ENCODE measurements around a stretch of chr2.

DNA sequence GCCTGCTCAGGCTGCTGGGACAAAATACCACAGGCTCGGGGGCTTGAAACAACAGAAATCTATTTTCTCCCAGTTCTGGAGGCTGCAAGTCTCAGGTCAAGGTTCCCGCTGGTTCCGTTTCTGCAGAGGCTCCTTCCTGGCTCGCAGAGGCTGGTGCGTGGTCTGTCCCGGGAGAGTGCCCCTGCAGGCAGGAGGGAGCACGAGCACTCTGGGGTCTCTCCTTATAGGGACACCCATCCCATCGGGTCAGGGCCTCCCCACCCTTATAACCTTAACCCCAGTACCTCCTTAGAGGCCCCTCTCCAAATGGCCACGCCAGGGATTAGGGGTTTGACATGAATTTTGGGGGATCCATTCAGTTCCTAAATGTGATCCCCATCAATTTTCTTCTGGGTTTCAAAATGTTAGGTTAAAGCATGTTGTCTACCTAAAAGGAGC is 17.4 kb upstream of the ADI1 start:
- PRO-cap, 4 experiments = peak in 4 of 4 experiments; most common plus-strand start position 161 of the sequence (in 2); most common minus-strand start position 122 of the sequence (in 4)
- RAMPAGE, long total RNA, 4 experiments = no peak in any of the 4 experiments

DNA sequence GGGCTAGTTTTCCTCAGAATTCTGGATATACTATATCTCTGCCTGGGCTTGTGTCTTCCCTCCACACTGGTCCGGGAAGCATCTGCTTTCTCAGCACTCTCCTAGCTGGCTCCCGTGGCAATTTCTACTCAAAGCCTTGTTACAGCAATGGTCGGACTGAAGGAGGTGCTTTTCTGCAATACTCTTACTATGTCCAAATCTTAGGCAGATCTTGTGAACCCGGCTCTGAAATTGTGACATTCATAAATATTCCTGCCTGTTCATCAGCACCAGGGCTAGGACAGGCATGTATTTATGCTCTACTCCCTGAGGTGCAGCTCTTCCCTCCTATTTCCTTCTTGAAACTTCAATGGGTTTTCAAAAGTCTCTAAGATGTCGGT is 868.9 kb downstream of the DCDC2C start:
- PRO-cap, 4 experiments = peak in 4 of 4 experiments; most common minus-strand start position 233 of the sequence (in 4)
- RAMPAGE, long total RNA, 4 experiments = no peak in any of the 4 experiments

GRCh38 chr2:5520326-5521054 is 171.7 kb upstream of the SOX11 start:
- PRO-cap, 4 experiments = no peak in any of the 4 experiments
- RAMPAGE, long total RNA, 4 experiments = no peak in any of the 4 experiments

GRCh38 chr2:6812998-6813611 is 52.6 kb downstream of the CMPK2 start:
- PRO-cap, 4 experiments = no peak in any of the 4 experiments
- RAMPAGE, long total RNA, 4 experiments = no peak in any of the 4 experiments

- PRO-cap, 4 experiments = no peak in any of the 4 experiments
- RAMPAGE, long total RNA, 4 experiments = start-site peak on the plus strand in 3 of 4 experiments, at chr2:6886973-6887156 at its widest, 5 to 53 reads per replicate
Observed at GRCh38 chr2:6886979-6887210, 9.3 kb downstream of the RSAD2 start.

DNA sequence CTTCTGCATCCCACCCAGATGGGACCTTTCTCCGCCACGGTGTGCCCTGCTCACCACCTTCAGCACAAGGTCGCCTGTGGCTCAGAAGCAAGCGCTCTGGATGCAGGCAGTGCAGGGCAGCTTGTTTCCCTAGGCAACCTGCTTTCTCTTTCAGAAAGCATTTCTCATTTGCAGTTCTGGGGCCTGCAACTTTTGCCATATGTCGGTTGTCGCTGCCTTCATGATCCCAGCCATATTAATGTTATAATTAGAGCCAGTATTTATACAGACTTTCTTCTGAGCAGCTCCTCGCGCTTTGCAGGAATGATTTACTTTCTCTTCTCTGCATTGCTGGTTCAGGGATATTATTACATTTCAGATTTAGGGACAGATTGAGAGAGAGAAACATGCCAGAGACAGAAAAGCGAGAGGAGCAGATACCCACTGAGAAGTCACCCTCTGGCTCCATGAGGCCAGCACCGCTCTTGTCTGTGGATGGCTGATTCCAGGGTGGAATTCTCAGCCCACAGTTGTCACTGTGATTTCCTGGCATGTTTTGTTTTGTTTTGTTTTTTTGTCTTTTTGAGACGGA is 692.9 kb downstream of the RNF144A start:
- PRO-cap, 4 experiments = no peak in any of the 4 experiments
- RAMPAGE, long total RNA, 4 experiments = no peak in any of the 4 experiments

DNA sequence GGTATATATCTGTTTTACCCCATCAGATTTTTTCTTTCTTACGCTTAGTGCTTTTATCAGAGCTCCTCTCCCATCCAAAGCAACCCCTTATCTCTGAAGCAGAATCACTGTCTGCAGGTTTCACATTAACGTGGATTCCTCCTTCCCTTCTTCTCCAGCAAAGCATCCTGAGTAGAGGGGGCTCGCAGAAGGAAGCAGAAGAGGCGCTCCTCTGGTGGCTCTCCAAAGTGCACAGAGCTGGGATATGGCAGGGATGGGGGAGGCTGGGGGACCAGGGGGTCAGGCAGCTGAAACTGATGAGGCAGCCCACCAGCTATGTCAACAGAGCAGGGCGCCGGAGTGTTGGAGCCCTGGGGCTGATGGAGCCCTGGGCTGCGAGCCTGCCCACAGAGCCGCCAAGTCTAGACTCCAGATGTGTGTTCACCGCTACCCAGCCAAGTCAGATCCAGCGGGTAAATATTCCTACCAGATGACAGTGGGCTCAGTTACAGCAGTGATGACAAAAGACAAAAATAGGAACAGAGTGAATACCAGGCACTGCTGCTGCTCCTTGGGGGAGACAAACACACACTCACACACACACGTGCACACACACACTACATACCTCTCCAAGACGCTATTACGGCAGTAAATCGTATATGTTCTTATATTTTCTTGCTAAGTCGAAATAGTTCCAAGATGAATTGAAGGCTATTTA is 678.3 kb upstream of the ID2 start:
- PRO-cap, 4 experiments = no peak in any of the 4 experiments
- RAMPAGE, long total RNA, 4 experiments = no peak in any of the 4 experiments

DNA sequence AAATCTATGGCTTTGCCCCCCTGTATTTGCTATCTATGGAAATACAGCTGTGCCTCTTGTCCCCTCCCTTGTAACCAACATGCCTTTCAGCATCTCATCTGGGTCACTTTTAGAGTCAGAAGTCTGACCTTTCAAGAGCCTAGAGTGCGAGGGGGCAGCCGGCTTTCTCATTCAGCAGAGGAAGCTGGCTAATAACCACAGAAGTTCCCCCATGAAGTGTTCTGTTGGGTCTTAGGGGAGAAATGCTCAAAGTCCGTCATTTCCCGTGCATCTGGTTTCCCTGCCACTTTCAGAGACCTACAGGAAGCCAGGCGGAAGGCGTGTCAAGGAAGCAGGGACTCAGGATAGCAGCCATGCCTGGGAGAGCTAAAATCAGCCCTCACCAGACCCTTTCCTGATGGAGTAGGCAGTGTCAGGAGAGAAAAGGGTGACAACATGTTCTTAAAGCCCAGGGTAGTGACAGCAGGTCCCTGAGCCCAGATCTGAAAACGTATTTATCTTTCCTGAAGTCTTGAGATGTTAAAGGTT is 301.8 kb upstream of the ID2 start:
- PRO-cap, 4 experiments = peak in 2 of 4 experiments; most common plus-strand start position 314 of the sequence (in 1); most common minus-strand start position 243 of the sequence (in 2)
- RAMPAGE, long total RNA, 4 experiments = no peak in any of the 4 experiments

DNA sequence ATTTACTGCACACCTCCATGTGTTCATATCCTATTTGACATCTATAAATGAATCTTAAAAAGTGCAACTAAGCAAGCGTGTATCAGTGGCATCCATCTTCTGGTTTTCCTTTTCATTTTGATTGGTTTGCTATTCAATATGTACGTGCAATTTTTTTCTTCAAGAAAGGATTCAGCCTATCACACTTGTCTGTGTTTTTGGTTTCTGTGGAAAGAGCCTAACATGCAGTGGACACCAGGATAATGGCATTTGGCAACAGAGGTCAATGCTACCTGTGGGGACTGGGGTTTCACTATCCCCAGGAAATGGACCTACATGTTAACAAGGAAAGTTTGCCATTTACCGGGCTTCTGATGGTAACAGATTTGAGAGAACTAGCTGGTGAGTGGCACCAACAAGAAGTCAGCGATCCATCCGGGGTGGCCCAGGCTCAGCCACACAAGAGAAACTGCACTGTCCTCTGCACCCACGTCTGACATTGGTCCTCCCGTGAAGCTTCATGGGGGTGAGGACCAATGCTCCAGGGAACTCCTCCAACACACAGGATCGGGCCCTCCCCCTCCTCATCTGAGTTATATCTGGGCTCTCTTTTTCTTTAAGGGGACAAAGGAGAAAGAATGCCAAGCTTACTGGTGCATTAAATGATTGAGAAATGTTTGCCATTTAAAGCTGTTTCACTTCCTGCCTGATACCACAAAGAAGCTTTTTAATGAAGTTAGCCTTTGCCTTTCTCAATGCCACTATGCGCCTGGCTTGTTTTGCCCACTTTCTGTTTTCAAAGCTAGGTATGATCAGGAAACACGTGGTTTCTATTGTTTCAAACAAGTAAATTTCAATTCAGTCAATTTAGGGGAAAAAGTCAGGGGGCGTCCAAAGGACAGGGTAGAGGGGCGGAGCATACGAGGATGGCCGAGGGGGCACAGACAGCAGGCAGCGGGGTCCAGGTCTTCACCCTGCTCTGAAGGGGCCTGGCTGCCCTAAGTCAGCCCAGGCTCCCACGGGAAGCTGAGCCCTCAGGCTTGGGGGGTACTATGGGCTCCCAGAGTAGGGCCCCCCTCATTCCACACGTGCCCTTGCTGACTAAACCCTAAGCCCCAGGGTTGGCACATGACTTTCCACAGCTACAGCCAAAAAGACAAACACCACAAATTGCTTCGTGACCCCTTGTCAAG is 204.2 kb upstream of the ID2 start:
- PRO-cap, 4 experiments = no peak in any of the 4 experiments
- RAMPAGE, long total RNA, 4 experiments = no peak in any of the 4 experiments

DNA sequence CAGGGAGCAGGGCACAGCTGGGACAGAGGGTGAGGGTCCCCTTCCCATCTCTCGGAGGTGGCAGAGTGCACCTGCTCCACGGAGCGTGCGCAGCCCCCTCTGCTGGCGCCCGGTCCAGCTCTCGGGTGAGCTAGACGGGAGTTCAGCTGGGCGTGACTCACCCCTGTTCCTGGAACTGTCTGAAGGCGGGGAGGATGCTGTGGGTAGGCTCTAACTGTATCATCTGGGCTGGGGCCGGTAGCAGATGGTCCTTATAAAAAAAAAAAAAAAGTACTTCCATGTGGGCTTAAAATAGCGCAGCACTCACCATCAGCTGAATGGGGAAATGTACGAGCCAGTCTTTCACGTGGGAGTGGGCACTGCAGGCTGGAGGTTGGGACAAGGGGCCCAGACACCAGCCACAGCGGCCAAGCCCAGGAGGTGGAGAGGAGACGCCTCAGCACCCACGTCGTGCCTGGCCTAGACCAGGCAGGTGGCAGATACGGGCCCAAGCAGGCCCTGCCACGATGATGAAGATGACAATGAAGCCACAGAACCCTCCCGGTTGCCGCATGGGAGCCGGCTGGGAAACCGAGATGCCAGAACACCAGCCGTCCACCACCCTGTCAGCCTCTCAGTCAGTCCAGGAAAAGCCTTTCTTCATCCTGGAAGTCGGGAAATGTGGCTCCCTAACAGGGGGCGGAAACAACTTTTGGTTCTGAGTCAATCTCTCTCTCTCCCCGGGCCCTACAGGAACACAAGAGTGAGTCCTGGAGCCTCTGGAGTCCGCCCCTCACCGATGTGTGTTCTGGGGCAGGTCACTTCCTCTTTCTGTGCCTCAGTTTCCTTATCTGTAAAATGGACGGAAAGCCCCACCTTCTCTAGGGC is 136.6 kb upstream of the ID2 start:
- PRO-cap, 4 experiments = peak in 3 of 4 experiments; most common plus-strand start position 364 of the sequence (in 2); most common minus-strand start position 56 of the sequence (in 1)
- RAMPAGE, long total RNA, 4 experiments = no peak in any of the 4 experiments

GRCh38 chr2:8571673-8572346 is 110.0 kb upstream of the ID2 start:
- PRO-cap, 4 experiments = no peak in any of the 4 experiments
- RAMPAGE, long total RNA, 4 experiments = no peak in any of the 4 experiments

DNA sequence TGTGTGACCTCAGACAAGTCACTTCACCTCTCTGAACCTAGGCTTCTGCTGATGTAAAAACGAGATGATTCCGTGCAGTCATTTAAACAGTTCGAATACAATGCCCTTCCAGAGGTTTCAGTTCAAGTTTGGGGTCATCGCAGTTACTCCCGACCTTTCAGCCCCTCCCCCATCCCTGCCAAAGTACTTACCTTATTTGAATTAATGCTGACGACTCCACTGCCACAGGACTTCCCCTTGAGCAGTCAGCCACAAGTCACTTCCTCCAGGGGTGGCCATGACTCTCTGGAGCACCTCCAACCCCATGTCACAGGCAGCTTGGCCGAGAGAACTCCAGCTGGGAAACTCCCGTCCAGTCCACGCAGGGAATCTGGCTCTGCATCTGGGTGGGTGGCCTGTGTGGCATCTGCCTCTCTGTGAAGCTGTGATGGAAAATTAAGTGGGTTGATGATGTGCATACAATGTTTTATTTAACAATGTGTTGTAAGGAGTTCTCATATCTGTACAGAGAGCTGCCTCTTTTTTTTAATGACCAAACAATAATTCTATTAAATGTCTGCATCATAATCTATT is 105.0 kb upstream of the ID2 start:
- PRO-cap, 4 experiments = no peak in any of the 4 experiments
- RAMPAGE, long total RNA, 4 experiments = no peak in any of the 4 experiments

DNA sequence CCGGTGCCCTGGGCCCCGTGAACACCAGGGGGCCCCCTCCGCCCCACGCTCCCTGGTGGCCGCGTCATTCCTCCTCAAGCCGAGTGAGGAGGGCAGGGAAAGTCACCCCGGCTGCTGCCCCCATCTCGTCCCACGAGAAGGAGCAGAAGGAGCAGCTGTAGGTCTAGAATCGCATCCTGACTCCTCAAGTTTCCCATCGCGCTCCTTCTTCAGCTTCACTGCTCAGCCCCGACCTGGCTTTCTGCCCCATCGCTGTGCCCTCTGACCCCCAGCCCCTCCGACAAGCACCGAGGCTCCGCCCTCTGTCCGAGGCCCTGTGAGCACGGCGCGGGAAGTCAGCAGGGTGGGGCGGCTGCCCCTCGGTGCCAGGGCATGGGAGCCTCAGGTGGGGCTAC is 36.8 kb upstream of the ID2 start:
- PRO-cap, 4 experiments = no peak in any of the 4 experiments
- RAMPAGE, long total RNA, 4 experiments = no peak in any of the 4 experiments

DNA sequence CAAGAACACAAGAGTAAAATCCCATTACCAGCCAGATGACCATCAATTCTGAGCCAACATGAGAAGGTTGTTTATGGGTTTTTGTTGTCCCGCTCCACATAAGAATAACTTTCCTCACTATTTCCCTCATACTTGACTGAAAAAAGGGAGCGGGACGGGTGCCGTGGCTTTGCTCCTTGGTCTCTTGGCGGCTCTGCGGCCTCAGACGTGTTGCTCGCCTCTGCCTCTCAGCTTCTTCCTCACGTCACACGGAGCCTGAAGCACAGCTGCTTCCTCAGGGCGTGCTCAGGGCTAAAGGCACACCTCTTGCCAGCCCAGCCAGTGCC is 17.9 kb upstream of the ID2 start:
- PRO-cap, 4 experiments = peak in 3 of 4 experiments; most common minus-strand start position 195 of the sequence (in 3)
- RAMPAGE, long total RNA, 4 experiments = no peak in any of the 4 experiments

- PRO-cap, 4 experiments = peak in 3 of 4 experiments; most common plus-strand start chr2:8682936 (in 2); most common minus-strand start chr2:8683106 (in 2)
- RAMPAGE, long total RNA, 4 experiments = no peak in any of the 4 experiments
Observed at GRCh38 chr2:8682678-8683245, 906 bp downstream of the ID2 start.

DNA sequence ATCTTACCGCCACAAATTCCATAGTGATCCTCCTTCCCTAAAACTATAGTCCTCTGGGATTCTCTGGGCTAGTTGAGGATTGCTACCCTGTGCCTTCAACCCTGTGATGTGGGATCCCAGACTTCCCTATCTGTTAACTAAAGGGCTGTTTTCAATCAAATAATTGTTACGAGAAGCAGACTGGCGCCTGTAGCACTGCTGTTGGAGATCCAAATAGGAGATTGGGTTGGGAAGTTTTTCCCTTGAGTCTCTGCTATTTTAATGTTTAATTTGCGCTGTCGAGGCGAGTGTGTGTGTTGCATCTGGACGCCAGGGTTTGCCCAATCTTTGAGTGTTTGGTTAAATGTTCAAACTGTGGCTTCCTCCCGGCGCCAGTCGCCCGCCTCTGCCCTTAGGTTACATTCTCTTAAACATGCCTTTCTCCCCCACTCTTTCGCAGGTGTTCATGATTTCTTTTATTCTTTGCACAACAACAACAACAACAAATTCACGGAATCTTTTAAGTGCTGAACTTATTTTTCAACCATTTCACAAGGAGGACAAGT is 1.5 kb downstream of the ID2 start:
- PRO-cap, 4 experiments = peak in 4 of 4 experiments; most common plus-strand start position 166 of the sequence (in 2); most common minus-strand start position 318 of the sequence (in 4)
- RAMPAGE, long total RNA, 4 experiments = no peak in any of the 4 experiments

- PRO-cap, 4 experiments = no peak in any of the 4 experiments
- RAMPAGE, long total RNA, 4 experiments = no peak in any of the 4 experiments
Observed at GRCh38 chr2:8683791-8683916, 1.8 kb downstream of the ID2 start.

- PRO-cap, 4 experiments = no peak in any of the 4 experiments
- RAMPAGE, long total RNA, 4 experiments = no peak in any of the 4 experiments
Observed at GRCh38 chr2:8732799-8733468, 51.1 kb downstream of the ID2 start.

GRCh38 chr2:8818600-8818975 is 18.8 kb downstream of the KIDINS220 start:
- PRO-cap, 4 experiments = no peak in any of the 4 experiments
- RAMPAGE, long total RNA, 4 experiments = no peak in any of the 4 experiments

- PRO-cap, 4 experiments = no peak in any of the 4 experiments
- RAMPAGE, long total RNA, 4 experiments = no peak in any of the 4 experiments
Observed at GRCh38 chr2:9107202-9108078, 99.2 kb upstream of the ASAP2 start.

Data from spleen (tissue), 7 donors.